PC-3 (cell line): ENCODE measurements around the genes MKRN1 and OR9A4.

GRCh38 chr7:139995173-139995687 lies 67.5 kb downstream of the PARP12 start:
- RAMPAGE, long total RNA = no peak

GRCh38 chr7:140053846-140054162 lies 8.9 kb downstream of the PARP12 start:
- RAMPAGE, long total RNA = no peak

GRCh38 chr7:140056892-140057505 lies 5.8 kb downstream of the PARP12 start:
- RAMPAGE, long total RNA = no peak

- RAMPAGE, long total RNA = no peak
These were observed 22.9 kb downstream of the KDM7A start for GRCh38 chr7:140153777-140154396.

DNA sequence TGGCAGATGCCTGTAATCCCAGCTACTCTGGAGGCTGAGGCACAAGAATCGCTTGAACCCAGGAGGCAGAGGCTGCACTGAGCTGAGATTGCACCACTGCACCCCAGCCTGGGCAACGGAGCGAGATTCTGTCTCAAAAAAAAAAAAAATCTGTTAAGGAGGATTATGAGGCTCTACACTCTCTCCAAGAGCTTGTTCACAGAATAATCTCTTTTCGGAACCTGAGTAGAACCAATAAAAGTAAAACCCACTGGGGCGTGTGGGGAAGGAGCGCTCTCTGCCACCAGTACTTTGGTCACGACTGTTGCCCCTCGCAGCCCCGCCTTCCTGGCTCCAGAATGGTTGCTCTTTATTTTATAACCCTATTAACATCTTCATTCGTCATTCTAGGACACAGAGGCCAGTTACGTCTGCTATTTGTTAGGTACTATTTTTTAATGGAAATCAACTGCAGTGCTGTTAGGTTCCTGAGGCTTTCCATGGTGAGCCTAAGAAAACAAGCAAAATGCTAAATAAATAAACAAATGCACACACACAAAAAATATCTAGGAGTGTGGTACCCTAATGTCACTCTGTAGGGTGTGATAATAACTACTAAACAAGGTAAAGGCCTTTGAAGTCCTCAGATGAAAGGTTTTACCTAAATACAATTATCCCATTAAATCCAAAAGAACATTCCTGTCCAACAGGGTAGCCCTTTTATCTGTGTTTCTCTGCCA lies 71.2 kb downstream of the SLC37A3 start:
- RAMPAGE, long total RNA = no peak

DNA sequence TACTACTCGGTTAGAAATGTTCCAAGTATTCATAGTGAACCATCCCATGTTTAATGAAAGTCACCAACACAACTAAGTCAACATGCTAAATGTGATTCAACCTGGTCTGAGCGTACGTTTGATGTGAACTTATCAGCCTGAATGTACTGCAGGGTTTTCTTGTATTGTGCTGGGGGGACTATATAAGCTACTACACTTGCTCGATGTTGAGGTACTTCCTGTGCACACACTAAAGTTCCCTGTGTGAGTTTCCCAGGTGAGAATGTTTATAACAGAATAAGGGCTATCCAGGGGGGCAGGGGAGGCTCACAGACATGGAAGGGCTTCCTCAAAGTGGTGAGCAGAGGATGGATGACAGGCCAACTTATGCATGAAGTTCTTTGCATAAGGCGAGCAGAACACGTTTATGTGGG lies 22.0 kb downstream of the SLC37A3 start:
- RAMPAGE, long total RNA = no peak

DNA sequence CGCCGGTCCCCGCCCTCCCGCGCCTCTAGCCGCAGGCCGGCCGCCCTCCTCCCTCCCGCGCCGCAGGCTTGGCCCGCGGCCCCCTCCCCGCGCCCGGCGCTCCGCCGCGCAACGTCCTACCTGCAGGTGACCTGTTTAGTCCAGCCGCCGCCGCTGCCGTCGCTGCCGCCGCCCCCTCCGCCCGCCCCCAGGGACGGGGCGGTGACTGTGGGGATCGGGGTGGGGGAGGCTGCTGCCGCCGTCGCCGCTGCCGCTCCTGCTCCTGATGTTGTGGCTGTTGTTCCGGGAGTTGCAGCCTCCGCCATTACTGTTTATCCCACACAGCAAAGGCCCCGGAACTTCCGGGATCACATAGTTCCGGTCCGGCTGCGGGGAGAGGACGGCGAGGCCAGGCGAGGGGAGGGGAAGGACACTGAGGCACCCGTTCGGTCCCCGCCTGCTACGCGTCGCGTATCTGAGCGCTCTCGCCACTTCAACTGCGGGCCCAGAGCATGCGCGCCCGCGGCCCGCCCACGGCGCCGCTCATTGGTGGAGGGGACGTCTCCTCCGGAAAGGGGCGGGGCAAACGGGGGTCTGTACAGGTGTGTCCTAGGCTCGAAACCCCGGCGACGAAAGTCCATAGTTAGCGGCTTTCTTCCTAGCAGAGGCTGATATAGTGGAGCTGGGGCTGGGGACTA lies at the start of gene MKRN1:
TSS of gene MKRN1 (minus strand) at position 466 of the 677 bp plus-strand sequence.
- RAMPAGE, long total RNA = no peak

DNA sequence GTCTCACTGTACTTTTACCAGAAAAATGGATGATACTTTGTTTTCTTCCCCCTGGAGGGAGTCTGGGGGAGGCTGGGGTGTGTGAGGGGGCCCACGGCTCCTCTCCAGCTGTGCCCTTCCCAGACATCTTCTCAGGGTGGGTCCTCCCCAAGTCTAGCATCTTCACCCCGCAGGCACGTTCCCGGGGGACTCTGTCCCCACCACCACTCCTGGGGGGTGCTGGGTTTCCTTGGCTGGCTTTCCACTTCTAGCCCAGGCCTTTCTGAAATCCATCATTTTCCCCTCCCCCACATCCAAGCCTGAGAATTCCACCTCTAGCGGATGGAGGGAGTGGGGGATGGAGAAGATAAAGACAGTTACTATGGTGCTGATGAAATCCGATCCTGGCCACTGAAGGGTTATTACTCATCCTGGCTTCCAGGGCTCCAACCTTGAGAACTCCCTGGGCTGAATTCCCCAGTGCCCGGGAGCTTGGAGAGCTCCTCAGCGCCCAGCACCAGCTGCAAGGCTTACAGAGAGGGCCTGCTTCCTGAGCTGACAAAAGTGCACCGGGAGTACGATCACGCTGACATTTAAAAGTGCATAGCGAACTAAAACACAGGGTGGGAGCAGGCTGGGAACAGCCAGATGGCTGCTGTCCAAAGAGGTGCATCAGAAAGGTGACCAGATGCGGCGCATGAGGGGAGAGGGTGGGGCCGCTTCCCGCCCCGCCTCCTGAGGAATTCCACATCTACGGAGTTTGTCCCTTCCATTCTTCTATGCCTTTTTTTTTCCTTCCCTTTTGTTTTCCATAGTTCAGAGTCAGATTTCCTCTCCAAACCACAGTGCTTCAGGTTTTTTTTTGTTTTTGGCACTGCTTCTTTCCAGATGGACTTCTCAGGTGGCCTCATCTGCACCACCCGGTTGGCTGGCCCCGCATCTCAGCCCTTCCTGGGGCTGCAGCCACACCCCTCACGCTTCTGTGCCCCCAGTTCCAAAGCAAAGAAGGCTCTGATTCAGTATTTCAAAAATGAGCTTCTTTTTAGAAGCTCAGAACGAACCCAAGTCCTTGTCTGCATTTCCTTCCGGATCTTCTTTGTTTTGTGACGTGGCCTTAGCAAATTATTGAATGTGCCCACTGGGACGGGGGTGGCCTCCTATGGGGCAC lies 62.3 kb upstream of the MKRN1 start:
- RAMPAGE, long total RNA = no peak

GRCh38 chr7:140585430-140585868 lies 55.2 kb downstream of the DENND2A start:
- RAMPAGE, long total RNA = no peak

GRCh38 chr7:140725525-140726587 lies 29.3 kb downstream of the NDUFB2 start:
- RAMPAGE, long total RNA = no peak

GRCh38 chr7:140924019-140924869 lies 485 bp downstream of the BRAF start:
- RAMPAGE, long total RNA = no peak

DNA sequence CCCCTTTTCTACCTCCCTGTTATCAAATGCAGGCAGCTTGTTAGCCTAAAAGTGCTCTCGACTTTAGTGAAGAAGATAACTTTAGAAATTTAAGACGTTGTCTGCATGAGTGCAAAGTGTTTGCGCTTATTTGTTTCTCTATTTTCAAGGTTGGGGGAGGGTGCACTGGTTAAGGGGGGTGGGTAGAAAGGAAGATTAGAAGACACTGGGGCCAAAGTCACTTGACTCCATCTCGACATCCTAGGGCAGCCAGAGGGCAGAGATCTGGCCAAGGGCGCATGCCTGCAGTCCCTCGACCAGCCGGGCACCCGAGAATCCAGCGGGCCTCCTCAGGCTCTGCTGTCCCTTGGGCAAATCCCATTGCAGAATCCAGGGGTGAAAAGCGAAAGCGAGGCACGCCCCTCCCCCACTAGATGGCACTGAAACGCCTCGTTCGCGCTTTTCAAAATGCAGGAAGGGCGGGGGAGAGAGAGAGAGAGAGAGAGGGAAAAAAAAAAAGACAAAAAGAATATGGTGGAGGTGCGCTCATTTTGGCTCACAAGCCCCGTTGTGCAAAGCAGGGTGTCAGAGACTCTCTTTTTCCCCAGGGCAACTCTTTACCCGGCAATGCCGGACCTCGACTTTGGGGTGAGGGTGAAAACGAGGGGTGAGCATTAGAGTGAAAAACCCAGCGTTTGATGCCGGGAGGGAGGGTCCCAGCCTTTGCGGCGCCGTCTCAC lies 2.7 kb upstream of the TMEM178B start:
- RAMPAGE, long total RNA = no peak

DNA sequence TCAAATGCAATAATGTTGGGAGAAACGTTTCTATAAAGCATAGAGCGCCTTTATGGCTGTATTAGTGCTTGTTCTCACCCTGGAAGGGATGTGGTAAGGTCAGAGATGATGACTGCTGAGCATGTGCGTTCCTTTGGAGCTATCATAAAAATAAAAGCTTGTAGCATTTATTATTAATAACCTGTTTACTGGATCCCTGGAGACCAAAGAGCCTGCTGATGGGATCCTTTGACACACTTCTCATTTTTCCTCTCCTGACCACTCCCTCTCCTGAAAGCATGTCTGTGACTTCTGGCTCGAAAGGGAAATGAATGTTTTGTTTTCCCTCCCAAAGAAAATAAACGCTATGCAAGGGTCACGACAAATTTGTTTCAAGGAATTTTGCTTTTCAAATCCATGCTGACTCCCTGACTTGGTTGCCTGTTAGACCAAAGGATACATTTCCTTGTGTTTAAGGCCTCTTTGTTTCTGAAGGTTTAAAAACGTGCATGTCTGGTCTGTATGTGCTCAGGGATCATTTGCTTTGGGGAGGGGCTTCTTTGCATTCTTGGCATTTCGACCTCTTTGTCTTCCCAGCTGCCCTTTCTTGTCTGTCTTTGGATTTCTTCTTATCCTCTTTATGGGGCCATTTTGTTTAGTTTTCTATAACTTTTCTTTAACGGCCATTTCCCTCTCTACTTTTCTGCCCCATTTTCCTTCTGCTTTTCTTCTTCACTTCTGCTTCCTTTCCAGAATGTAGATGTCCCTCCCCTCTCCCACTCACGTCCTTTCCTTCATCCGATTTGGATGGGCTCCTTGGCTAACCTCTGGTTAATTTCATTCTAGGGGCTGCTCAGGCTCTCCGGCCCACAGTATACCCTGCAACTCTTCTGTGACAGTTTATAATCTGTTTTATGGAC lies 184.9 kb upstream of the AGK start:
- RAMPAGE, long total RNA = no peak

GRCh38 chr7:141460703-141461381 lies 90.4 kb upstream of the AGK start:
- RAMPAGE, long total RNA = no peak

DNA sequence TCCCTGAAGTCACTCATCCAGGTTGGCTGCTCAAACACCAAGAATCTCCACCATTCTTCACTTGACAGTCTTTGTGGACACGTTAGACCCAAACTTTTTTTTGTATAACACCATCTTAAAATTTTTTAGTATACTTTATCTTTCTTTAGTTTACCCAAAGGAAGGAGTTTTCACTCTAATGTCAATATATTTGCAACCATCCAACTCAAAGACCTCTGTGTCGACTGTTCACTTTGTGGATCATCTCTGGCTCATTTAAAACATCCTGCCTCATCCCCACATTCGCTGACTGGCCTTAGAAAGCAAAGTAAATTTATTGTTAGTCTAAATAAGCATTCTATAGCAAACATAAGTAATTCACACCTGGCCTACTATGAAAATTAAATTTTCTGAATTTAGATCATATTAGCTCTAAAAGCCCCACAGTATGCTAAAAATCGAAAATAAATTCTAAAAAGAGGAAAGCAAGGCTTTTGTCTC lies 44.6 kb downstream of the DENND11 start:
- RAMPAGE, long total RNA = no peak

DNA sequence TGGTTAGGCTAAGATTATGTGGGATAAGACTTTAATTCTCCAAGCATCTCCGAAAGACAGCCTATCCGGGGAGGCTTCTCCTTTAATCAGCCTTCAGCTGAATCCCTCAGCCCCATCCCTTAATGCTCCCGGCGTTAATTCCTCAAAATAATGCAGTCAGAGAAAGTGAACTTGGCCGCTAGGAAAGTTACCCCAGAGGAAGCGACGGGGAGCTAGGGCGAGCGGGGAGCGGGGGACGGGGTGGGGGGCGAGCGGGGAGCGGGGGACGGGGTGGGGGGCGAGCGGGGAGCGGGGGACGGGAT lies 871 bp downstream of the DENND11 start:
- RAMPAGE, long total RNA = no peak

- RAMPAGE, long total RNA = no peak
These were observed 214 bp downstream of the TAS2R4 start for GRCh38 chr7:141776788-141776987.

GRCh38 chr7:141916149-141916472 lies at the start of gene OR9A4:
OR9A4 (plus strand) TSS chr7:141916399.
- RAMPAGE, long total RNA = no peak

DNA sequence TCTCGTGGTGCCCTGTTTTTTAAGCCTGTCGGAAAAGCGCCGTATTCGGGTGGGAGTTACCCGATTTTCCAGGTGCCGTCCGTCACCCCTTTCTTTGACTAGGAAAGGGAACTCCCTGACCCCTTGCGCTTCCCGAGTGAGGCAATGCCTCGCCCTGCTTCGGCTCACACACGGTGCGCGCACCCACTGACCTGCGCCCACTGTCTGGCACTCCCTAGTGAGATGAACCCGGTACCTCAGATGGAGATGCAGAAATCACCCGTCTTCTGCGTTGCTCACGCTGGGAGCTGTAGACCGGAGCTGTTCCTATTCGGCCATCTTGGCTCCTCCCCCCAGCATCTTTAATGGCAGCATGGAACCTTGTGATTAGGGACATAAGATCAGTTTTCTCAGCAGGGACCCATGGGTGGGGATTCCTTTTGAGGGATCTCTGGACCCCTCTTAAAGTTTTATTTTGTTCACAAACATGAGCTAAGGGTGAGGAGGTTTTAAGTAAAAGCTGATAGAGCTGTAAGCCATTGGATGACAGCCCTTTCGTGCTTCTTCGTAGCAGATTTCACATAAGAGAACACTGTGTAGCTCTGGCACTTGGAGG lies 9.8 kb upstream of the MGAM start:
- RAMPAGE, long total RNA = no peak

- RAMPAGE, long total RNA = no peak
These were observed 128.9 kb upstream of the PRSS1 start for GRCh38 chr7:142620294-142620790.